ENCODE data around the genes OR2A14 and C7orf33.

DNA sequence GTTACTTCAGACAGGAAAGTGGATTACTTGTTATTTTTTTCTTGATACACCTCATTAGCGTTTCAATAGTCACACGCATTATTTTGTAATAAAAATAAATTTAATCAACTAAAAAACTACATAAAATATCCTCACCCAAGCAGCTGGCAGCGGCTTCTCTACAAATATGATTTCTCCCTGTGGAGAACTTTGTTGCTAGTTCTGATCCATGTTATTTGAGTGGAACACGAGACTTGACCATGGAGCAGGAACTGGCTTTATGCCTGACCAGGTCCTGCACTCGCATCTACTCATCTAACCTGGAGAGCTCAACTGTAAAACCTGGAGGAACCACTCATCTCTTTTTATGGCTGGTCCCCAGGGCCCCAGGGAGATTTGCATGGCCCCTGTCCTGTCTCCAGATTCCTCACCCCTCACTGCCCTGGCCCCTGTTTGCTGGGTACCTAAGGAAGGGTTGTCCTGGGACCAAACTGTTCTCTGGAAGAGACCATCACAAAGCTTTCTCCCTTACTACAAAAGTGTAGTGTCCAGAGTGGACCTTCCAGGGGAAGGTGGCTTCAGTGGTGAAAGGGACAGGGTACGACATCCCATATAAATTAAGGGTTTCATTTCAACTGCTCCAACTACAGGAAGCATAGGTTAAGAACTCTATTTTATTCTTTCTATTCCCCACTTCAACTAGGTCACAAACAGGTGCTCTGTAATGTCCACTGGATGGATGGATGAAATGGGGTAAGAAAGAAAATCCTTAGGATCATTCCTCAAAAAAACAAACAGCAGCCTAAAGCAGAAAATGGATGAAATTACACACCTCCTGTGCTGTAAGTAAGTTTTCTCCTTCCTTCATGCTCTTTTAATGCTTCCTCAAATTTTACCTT, 15.9 kb downstream of the TCAF1 start:
- PRO-cap, result no peak
- RAMPAGE, long total RNA, 2 experiments, result no peak in any of the 2 experiments

DNA sequence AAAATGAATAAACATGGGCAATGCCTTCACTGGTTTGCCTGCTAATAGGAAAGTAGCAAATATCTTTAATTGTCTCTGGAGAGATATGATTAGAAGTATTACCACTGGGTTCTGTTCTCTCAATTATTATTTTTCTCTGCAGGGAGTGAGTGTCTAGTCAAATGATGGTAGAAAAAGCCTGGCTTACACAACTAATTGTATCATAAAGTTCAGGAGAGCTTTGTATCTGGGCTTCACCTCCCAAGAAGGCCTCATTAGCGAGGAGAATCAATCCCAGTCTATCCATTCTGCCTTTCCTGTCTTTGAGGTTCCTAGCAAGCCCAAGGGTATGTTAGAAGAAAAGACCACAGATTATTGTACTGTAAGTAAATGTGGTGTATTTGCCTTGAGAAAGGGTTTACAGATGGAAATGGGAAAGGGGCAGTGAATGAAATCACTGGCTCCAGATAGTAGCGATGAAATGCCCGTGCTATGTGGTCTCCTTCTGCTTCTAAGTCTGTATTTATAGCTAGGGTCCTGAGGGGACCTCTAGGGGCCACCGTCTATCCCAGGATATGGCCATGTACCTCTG, at the start of gene OR2A14:
Gene OR2A14, plus strand, starts transcription at position 273 of the 571 bp plus-strand sequence.
- PRO-cap, result no peak
- RAMPAGE, long total RNA, 2 experiments, result no peak in any of the 2 experiments

- PRO-cap, result no peak
- RAMPAGE, long total RNA, 2 experiments, result no peak in any of the 2 experiments
Observed at GRCh38 chr7:144255466-144255856, 9.1 kb downstream of the OR2A7 start.

GRCh38 chr7:148154111-148154339, 436.5 kb upstream of the C7orf33 start:
- PRO-cap, result no peak
- RAMPAGE, long total RNA, 2 experiments, result no peak in any of the 2 experiments

DNA sequence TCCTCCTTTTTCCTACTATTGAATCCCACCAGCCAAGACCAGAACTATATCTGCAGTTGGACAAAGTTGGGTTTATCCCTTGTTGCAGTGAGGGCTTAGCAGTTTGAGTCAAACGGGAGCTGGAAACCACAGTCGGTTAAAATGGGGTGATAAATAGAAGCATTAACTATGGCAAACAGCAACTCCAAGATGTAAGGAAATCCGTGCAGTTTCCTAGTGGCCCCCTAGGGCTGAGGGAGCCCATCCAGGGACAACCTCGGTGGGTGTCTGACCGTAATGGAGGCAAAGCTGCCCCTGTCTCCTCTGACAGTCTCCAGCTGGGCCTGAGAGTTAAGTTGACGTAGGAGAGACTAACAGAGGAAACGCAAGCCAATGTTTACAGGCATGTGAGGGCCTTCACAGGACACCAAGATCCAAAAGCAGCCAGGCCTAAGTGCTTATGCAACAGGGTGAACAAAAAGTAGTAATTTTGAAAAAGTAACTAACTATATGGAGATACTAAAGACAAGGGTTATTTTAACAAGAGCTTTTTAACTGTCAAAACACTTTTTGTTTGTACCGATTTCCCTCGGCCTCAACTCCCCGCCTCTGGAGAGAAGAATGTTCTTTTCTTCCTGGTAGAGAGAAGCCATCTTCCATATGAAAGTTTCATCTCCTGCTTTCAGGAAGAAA, 330.0 kb upstream of the C7orf33 start:
- PRO-cap, result no peak
- RAMPAGE, long total RNA, 2 experiments, result no peak in any of the 2 experiments

DNA sequence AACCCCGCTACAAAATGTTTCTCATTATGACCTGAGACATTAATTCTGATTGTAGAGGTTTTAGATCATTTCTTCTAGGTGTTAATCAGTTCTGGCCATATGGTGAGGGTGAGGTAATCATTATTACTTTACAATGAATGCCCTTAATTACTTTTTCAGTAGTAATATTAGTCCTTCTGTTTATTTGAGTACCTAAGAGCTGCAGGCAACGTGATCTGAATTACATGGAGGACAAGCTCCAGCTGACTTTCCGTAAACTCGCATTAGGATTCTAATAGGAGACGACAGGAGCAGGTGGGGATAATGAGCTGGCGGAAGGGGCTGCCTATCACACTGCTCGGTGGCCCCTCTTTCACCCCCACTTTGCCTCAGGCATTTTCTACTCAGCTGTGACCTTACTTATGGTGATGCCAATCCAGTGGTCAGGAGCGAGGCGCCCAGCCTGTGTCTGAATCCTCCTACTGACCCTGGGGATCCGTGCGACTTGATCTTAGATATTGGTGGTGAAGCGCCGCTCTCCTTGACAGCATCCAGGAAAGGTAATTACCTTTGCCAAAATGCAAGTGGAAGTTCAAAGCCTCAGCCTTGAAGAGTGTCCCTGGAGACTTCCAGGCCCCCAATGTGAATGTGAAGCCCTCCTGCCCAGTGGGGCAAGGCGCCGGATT, at the start of gene C7orf33:
Gene C7orf33, plus strand, starts transcription at position 398 of the 665 bp plus-strand sequence.
- PRO-cap, result no peak
- RAMPAGE, long total RNA, 2 experiments, result no peak in any of the 2 experiments

GRCh38 chr7:148699064-148699153, 206 bp downstream of the CUL1 start:
- PRO-cap, result no peak
- RAMPAGE, long total RNA, 2 experiments, result no peak in any of the 2 experiments

- PRO-cap, result no peak
- RAMPAGE, long total RNA, 2 experiments, result no peak in any of the 2 experiments
Observed at GRCh38 chr7:148914114-148914725, 30.1 kb upstream of the EZH2 start.

DNA sequence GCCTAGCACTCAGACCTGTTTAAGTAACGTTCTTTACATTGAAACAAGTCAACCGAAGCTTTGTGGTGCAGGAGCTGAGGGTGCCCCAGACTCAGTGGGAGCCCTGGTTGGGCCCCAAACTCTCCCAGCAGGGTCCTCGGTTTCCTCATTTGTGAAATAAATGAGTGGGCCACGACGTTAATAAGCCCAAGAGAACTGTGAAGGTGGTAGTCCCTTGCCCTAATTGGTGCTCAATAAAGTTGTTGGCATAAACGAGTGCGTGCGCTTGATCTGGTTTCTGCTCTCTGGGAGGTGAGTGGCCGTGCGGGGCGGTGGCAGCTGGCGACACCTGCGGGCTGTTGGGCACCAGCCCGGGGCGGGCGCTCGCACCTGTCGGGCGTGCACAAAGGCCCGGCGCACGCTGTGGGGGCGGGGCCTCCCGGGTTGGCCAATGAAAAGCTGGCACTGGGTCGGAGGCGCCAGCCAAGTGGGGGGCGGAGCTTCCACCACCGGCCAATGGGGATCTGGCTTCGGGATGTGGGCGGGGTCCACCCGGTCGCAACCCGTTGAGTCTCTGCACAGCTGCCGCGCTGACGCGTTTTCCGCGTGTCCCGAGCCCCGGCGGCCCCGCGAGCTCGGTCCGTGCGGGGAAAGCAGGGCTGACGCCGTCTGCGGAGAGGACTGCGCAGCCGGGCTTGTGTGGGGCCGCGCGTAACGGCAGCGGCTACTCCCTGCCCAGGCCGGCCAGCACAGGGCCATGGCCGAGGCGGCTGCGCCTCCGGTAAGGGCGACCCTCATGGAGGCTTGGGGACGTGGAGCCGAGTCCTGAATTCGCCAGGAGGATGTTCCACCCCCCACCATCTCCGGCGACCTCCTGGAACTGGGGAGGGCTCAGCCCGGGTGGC, 23.0 kb downstream of the ZNF783 start:
- PRO-cap, result bidirectional peak, plus-strand start at position 577 of the sequence, minus-strand start at position 337 of the sequence
- RAMPAGE, long total RNA, 2 experiments, result no peak in any of the 2 experiments

DNA sequence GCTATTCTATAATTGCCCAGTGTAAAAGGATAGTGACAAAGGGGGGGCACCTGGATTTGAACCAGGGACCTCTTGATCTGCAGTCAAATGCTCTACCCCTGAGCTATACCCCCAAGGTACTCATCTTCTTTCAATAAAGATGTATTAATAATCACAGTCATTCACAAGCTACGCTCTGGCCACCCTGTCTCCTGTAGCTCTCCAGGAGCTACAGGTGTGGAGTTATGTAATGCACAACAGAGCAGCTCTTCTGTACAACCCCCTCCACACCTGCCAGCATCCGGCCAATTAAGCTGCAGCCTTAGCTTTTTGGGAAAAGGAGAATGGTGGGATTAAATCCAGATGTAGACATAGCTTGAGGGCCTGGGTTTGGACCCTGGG, 83.4 kb downstream of the ZNF777 start:
- PRO-cap, result no peak
- RAMPAGE, long total RNA, 2 experiments, result no peak in any of the 2 experiments

DNA sequence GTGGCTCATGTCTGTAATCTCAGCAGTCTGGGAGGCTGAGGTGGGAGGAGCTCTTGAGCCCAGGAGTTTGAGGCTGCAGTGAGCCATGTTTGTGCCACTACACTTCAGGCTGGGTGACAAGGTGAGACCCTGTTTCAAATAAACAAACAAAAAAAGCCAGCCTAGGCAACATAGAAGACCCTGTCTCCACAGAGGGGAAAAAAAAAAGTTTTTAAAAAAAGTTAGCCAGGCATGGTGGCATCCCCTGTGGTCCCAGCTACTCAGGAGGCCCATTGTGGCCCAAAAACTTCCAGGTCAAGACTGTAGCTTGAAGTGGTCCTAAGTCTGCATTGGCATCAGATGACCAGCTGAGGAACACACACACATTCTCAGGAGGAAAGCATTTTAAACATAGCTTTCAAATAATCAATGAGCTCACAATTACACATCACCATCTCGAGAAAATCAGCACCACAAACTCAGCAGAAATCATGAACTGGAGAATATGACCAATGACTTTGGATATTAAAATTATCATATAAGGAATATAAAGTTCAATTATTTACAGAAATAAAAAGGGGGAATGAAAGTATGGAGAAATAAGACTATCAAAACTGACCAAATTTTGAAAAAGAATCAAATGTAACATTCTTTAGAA, 17.7 kb downstream of the ZNF746 start:
- PRO-cap, result no peak
- RAMPAGE, long total RNA, 2 experiments, result start-site peak on the minus strand in 1 of 2 experiments, centred at position 288 of the sequence, 5 reads per replicate

DNA sequence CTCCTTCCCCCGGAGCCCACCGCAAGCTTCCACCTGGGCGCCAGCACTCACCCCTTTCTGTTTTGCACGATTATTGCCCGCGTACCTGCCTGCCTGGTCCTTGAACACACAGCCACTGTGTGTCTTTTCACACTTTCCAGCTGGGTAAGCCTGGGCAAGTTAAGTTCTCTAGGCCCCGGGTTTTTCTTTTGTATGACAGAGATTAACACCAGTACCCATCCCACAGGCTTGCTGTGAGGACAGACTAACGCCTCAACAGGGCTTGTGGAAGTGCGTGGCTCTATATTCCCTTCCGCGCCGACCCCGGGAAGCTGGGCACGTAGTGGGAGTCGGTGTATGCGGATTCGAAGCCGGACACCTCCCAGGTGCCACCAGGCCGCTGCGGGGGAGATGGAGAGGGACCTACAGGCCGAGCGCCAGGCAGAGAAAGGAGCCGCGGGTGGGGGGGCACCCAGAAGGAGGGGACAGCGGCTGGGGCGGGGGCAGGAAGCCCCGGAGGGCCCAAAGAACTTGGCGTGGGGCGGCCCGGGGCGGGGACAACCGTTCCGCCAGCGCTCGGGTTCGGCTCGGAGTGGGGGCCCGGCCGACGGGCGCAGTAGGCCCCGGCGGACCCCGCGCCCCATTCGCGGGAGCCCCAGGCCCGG, 731 bp downstream of the ZNF746 start:
- PRO-cap, result unidirectional peak, plus-strand start at position 536 of the sequence
- RAMPAGE, long total RNA, 2 experiments, result no peak in any of the 2 experiments

DNA sequence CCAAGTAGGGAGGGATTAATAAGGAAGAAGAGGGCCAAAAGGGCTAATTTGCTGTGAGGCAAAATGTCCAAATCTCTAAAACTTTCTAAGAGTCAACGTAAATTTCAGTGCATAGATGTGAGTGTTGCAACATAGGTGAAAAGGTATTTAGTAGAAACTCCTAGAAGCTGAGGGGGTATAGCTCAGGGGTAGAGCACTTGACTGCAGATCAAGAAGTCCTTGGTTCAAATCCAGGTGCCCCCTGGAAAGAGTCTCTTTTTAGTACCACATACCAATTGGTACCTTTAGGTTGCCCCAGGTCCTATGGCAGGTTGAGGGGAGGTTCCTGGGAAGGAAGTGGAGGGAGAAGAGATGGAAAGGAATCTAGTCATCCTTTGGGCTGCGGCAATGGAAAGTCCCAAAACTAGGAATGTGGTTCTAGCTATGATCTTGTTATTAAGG, 48.8 kb upstream of the ZNF746 start:
- PRO-cap, result no peak
- RAMPAGE, long total RNA, 2 experiments, result no peak in any of the 2 experiments

- PRO-cap, result no peak
- RAMPAGE, long total RNA, 2 experiments, result no peak in any of the 2 experiments
Observed at GRCh38 chr7:149600556-149601124, 103.0 kb upstream of the ZNF746 start.

- PRO-cap, result no peak
- RAMPAGE, long total RNA, 2 experiments, result no peak in any of the 2 experiments
Observed at GRCh38 chr7:149770606-149770882, 2.8 kb downstream of the ZNF467 start.

- PRO-cap, result no peak
- RAMPAGE, long total RNA, 2 experiments, result no peak in any of the 2 experiments
Observed at GRCh38 chr7:149839032-149839359, 821 bp downstream of the ZNF862 start.

DNA sequence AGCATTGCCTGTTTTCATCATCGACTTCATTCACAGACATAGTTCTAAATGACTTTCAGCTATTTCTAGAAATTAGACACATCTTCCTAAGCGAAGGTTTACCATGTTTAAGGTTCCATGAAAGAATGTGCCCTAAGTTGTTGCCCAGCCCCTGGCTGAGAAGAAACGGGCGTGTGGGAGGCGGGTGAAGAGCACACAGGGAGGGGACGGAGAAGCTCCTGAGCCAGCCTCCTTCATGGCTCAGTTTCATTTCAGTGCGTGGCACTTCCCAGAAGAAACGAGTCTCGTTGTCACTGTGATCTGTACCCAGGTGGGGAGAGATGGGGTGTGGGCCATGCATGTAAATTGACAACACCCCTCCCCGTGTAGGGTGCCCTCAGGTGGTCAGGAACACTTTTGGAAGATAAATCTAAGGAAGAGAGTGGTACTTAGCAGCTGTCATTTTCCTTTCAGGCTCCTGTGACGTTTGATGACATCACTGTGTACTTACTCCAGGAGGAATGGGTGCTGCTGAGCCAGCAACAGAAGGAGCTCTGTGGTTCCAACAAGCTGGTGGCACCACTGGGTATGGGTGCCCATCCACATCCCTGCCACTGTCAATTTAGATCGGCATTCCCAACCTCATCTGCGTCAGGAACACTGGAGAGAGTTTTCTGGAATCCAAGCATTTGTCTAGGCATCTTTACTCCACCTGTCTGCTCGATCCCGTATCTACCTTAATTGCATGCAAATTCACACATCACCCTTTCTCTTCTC, 6.2 kb downstream of the ZNF862 start:
- PRO-cap, result no peak
- RAMPAGE, long total RNA, 2 experiments, result no peak in any of the 2 experiments

DNA sequence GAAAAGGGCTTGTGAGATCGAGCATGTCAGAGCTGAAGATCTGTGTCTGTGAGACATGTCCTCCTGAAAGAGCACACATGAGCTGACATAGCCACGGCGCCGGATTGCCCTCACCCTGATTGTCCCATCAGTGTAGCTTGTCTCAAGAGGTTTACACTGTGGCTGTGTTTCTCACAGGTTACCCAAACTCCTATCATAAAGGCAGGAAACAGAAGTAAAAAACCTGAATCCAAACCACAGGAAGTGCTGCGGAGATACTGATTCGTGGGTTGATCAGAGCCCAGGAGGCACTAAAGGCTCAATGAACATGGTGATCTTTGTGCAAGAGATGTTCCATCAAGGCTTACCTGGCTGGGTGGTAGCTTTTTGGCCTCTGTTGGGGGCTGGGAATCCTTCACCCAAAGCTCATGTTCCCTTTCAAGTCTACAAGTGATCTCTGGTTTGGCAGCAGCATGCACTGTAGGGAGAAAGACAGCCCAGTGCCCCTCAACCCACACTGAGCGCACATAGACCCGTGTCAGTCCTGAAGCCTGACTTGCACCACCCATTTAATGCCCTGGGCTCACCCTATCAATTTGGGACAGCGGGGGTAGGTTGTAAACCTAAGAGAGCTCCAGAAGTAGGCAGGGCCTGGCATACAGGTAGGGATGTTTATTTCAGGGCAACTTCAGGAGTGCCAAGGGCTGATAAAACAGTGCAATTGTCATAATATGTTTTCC, 3.7 kb upstream of the ATP6V0E2 start:
- PRO-cap, result no peak
- RAMPAGE, long total RNA, 2 experiments, result no peak in any of the 2 experiments

DNA sequence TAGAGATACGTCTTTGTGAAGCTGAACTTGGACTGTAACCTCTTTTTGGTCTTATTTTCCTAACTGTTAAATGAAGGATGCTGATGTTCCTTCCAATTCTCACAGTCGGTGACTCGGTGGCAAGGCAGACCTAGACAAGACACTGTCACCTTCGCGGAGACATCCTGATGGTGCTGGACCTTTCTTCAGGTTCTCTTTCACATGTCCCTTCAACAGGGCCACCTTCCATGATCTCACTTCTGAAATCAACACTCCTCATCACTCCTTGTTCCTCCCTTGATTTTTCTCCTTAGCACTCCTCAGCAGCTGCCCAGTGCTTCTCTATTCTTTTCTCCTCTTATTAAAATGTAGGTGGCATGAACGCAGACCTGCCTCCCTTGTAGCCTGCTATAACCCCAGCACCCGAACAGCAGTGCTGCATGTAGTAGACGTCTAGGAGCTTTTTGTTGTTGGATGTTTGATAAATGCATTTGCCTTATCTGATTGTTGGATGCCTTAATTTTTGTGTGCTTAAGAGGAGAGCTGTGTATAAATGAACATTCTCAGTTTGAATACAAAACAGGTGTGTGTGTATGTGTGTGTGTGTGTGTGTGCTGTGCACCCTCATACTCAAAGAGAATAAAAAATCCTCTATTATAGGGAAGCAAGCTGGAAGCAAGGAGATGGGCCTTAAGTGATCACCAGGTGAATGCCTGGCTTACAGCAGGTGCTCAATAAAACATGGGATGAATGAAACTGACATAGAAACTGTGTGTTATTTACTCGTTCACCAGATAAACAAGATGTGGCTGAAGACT, 220.5 kb upstream of the LRRC61 start:
- PRO-cap, result no peak
- RAMPAGE, long total RNA, 2 experiments, result no peak in any of the 2 experiments

- PRO-cap, result no peak
- RAMPAGE, long total RNA, 2 experiments, result no peak in any of the 2 experiments
Observed at GRCh38 chr7:150219784-150220414, 103.3 kb upstream of the LRRC61 start.

Measured in prostate gland (tissue), 2 donors.